OVCAR3 (cell line): ENCODE measurements around a stretch of chr2.

- RRBS: no CpG with 5 or more reads among the region's 16 CpGs
These were observed 31.7 kb downstream of the SPP2 start for GRCh38 chr2:234081929-234082930.

DNA sequence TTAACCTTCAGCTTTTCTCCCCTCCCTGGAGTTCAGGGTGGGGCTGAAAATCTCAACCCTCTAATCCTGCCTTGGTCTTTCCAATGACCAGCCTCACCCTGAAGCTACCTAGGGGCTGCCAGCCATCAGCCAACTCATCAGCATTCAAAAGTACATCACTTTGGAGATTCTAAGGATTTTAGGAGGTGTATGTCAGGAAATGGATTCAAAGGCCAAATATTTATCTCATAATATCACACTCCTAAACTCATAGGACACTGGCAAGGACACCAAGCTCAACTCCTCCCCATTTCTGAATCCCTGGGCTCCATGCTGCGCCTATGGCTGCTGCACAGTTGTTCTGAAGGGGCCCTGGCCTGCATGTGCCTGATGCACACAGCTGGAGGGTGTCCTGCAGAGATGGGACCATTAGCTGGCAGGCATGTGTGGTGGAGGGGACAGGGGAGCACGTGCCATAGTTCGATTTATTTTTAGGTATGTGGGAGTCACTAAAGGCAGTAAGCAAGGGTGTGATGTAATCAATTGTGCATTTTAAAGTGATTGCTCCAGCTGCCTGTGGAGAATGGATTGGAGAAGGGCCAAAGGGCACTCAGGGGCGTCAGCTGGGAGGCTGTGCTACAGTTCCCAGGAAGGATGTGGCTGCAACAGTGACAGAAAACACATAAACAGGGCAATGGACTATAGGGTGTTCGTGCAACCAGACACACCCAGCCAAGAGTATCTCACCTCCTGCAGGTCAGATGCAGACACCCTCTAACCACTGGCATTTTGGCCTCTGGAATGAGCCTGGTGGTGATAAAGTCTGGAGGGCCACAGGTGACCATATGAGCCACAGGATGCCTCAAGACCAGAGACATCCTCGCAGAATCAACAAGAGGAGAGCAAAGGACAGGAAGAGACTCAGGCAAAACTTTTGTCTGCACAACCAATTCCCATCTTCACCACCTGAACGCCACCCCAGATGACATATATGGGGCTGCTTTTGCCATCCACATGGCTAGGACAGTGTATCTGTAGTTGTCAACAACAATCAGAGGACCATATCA lies 205.1 kb downstream of the ARL4C start:
- RRBS: no CpG with 5 or more reads among the region's 7 CpGs

GRCh38 chr2:234348034-234348541 lies 148.8 kb downstream of the ARL4C start:
- RRBS: no CpG with 5 or more reads among the region's 9 CpGs

GRCh38 chr2:234450719-234451225 lies 46.1 kb downstream of the ARL4C start:
- RRBS: no CpG with 5 or more reads among the region's 6 CpGs

- RRBS: no CpG with 5 or more reads among the region's 5 CpGs
These were observed 34.9 kb downstream of the ARL4C start for GRCh38 chr2:234462009-234462288.

- RRBS: 14% methylated on average over 6 of the region's 25 CpGs
These were observed 1.8 kb downstream of the ARL4C start for GRCh38 chr2:234494760-234495804.

GRCh38 chr2:234495805-234496240 lies 1.1 kb downstream of the ARL4C start:
- RRBS: 8% methylated on average over 12 of the region's 34 CpGs

- RRBS: no CpG with 5 or more reads among the region's 2 CpGs
These were observed 179.2 kb upstream of the ARL4C start for GRCh38 chr2:234676174-234676467.

- RRBS: no CpG with 5 or more reads among the region's 9 CpGs
These were observed 194.0 kb upstream of the ARL4C start for GRCh38 chr2:234690754-234691416.

DNA sequence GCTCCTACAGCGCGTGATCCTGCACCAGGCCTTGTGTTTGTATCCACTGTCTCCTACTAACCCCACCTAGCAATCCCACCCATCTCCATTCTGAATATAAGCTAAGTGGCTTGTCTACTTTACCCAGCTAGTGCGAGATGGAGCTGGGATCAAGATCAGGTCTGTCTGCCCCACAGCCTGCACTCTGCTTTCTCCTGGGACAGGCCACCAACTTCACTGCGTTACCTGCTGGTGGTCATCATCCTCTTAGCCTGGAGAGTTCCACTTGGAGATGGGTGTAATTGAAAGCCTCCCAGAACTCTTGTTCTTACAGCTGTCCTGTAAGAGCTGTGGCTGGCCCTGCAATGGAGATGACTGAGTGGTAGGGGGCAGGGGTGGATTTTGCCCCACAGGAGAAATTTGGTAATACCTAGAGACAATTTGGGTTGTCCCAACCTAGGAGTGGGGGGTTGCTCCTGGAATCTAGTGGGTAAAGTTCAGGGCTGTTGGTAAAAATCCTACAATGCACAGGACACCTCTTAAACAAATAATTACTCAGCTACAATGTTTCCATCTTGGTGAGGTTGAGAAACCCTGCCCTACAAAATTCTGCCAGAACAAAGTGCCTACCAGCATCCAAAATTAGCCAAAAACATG lies 181.2 kb upstream of the SH3BP4 start:
- RRBS: no CpG with 5 or more reads among the region's 4 CpGs

DNA sequence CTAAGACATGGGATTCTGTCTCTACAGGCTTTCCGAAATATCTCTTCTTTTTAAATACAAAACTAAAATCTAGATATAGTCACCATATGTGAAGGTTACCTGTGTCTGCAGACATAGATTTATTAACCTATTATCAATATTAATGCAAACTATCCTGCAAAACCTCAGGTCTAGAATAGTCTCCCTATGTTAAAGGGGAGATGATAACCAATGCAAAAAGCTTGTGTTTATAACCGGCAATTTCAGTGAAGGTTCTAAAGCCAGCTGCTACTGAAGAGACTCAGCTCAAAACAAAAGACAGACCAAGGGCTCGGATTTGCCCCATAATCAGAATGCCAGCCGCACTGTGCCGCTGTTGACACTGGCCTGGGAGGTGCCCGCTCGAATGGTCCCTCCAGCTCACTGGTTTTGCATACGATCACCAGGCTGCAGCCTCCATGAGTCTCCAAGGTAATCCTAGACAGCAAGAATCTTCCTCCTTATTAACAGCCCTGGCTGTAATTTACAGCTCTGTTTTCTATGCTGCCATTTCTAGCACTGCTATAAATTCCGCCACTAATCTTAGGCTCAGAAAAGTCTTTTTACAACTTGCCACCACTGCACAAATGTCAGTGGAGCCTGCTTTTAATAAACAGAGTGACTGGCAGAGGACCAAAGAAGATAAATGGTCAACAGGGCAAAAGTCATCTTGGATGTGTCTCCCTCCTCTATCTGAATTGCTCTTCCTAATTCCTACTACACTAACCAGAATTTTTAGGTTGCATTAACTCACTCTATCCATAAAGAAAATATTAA lies 155.8 kb upstream of the SH3BP4 start:
- RRBS: no CpG with 5 or more reads among the region's 9 CpGs

DNA sequence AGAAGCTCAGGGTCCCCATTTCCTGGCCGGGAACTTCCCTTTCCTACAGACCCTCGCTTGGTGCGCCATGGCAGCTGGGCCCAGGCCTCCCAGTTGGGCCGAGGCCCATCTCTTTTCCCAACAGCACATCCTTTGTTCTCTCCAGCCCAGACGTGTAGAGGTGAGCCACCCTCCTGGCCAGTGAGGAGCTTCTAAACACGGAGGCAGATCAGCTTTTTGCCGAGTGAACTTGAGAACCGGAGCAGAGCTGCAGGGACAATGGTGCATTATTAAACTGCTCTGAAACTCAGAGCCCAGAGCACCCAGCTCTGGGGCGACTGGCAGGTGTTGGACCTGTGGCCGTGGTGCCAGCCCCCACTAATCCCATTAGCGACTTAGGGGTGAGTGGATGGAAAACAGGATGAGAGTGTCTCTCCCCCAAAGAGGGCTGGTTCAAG lies 25.4 kb downstream of the SH3BP4 start:
- RRBS: no CpG with 5 or more reads among the region's 11 CpGs

- RRBS: no CpG with 5 or more reads among the region's 5 CpGs
These were observed 115.1 kb downstream of the SH3BP4 start for GRCh38 chr2:235066947-235067299.

DNA sequence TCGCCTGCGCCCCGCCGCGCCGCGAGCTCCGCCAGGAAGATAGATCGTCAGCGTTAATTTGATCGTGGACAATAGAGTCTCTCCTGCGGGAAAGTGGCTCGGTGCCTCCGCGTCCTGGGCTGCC lies 1.0 kb downstream of the AGAP1 start:
- RRBS: 0% methylated on average over 3 of the region's 15 CpGs

DNA sequence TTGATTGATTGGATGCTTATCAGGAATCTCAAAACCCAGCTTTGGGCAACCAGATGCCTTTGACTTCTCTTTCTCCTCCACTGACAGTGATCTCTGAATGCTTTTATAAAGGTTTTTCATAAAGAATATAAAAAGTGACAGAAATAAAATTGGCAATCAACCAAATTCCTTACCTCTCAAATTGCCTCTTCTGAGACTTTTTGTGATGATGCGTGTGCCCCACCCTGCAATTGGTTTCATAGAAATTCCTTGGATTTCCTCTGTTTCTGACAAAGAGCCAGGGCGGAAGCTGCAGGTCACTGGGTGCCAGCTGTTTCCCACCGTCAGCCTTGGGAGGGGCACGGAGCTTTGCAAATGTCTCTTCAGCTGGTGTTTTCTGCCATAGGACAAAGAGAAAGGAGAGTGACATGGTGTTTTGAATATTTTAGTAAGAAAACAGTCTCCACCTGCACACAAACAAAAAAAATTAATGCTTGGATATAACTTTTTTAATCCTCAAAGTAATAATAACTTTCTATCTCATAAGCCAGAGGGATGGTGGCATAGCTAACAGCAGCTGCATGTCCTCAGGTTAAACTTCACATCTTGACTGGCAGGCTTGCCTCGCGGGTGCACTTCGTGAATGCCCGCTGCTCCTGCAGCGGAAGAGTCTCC lies 24.5 kb downstream of the AGAP1 start:
- RRBS: no CpG with 5 or more reads among the region's 9 CpGs

- RRBS: no CpG with 5 or more reads among the region's 7 CpGs
These were observed 115.1 kb downstream of the AGAP1 start for GRCh38 chr2:235608725-235609467.

- RRBS: no CpG with 5 or more reads among the region's 23 CpGs
These were observed 164.8 kb downstream of the AGAP1 start for GRCh38 chr2:235658353-235659393.

- RRBS: no CpG with 5 or more reads among the region's 2 CpGs
These were observed 172.4 kb downstream of the AGAP1 start for GRCh38 chr2:235666262-235666532.

DNA sequence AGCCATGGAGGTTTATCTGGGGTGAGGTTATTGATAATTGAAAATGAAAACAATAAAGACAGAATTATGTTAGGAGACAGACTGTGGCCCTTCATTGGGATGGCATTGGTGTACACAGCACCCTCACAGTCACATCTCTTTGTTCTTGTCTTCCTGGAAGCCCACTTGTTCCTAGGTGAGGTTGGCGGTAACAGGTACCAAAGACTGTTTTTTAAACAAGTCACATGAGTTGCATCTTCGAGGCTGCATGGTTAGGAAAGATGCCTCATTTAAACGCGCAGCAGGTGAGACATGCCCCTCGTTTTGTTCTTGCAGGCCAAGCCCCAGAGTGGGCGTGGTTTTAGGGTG lies 175.2 kb downstream of the AGAP1 start:
- RRBS: no CpG with 5 or more reads among the region's 6 CpGs

DNA sequence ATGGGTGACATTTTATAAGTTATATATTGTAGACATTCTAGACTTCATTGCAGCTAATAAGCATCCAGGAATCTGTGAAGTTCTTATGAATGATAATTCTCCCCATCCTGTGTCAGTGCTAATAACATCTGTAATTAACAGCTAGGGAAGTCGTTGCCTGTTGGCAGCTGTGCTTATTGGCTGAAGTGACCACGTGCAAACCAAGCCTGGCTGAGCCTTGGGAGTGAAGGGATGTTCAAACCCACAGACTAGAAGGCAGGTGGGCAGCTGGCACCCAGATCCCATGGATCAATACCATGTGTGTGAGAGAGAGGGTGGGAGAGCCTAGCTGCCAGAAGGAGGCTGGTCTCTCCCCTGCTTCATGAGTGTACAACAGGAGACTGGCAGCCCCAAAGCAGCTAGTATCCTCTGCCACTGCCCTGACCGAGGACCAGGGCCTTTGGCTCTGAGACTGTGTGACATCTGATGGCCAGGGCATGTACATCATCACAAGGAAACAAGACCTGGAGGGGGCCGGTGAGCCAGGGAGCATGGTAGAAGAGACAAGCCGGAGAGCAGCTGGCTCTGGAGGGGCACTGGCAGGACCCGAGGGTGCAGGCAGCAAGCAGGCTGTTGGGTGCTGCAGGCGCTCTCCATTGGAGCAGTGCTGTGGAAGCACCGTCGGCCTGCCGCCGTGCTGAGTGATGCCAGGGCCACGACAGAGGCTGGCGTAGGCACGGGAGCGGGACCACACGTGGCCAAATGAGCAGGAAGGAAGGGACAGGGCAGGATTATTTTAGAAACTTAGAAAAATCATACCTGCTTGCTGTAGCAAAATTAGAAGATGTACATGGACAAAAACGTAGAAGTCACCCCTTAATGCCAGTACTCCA lies 335.4 kb downstream of the GBX2 start:
- RRBS: no CpG with 5 or more reads among the region's 17 CpGs